K562 (cell line): Measurements from ENCODE around the genes C12orf56 and IL26.

- RAMPAGE, long total RNA: no peak
- RRBS: no CpG with 5 or more reads among the region's 27 CpGs
PRO-cap:
- standard: bidirectional peak, plus-strand start at chr12:64221878, minus-strand start at chr12:64221815
- CoPRO, capped RNA only, 2 experiments: peak in 2 of 2 experiments; most common plus-strand start chr12:64221878 (in 2); most common minus-strand start chr12:64221778 (in 1)
- CoPRO, capped and uncapped RNA, 2 experiments: peak in 1 of 2 experiments; most common plus-strand start chr12:64221878 (in 1); most common minus-strand start chr12:64221687 (in 1)
- CoPRO, uncapped RNA only, 2 experiments: peak in 1 of 2 experiments; most common plus-strand start chr12:64221830 (in 1); most common minus-strand start chr12:64221624 (in 1)
CAGE:
- cytosol, long polyA plus RNA: no peak
- long polyA plus RNA: no peak
- nucleolus, long total RNA: no peak
- nucleus, long polyA plus RNA: no peak
These were observed 487 bp downstream of the KICS2 start for GRCh38 chr12:64221497-64222121.

DNA sequence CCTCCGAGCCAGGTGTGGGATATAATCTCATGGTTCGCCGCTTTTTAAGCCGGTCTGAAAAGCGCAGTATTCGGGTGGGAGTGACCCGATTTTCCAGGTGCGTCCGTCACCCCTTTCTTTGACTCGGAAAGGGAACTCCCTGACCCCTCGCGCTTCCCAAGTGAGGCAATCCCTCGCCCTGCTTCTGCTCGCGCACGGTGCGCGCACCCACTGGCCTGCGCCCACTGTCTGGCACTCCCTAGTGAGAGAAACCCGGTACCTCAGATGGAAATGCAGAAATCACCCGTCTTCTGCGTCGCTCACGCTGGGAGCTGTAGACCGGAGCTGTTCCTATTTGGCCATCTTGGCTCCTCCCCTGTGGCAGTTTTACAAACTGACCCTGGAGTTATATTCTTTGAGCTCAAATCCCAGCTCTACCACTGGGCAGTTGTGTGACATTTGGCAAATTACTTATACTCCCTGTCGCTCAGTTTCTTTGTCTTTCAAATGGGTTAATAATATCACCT, 71.0 kb upstream of the KICS2 start:
- RAMPAGE, long total RNA: no peak
- RRBS: no CpG with 5 or more reads among the region's 26 CpGs
PRO-cap:
- standard: unidirectional peak, minus-strand start at position 368 of the sequence
- CoPRO, capped RNA only, 2 experiments: no peak in any of the 2 experiments
- CoPRO, capped and uncapped RNA, 2 experiments: no peak in any of the 2 experiments
- CoPRO, uncapped RNA only, 2 experiments: no peak in any of the 2 experiments
CAGE:
- cytosol, long polyA plus RNA: no peak
- long polyA plus RNA: no peak
- nucleolus, long total RNA: no peak
- nucleus, long polyA plus RNA: no peak

DNA sequence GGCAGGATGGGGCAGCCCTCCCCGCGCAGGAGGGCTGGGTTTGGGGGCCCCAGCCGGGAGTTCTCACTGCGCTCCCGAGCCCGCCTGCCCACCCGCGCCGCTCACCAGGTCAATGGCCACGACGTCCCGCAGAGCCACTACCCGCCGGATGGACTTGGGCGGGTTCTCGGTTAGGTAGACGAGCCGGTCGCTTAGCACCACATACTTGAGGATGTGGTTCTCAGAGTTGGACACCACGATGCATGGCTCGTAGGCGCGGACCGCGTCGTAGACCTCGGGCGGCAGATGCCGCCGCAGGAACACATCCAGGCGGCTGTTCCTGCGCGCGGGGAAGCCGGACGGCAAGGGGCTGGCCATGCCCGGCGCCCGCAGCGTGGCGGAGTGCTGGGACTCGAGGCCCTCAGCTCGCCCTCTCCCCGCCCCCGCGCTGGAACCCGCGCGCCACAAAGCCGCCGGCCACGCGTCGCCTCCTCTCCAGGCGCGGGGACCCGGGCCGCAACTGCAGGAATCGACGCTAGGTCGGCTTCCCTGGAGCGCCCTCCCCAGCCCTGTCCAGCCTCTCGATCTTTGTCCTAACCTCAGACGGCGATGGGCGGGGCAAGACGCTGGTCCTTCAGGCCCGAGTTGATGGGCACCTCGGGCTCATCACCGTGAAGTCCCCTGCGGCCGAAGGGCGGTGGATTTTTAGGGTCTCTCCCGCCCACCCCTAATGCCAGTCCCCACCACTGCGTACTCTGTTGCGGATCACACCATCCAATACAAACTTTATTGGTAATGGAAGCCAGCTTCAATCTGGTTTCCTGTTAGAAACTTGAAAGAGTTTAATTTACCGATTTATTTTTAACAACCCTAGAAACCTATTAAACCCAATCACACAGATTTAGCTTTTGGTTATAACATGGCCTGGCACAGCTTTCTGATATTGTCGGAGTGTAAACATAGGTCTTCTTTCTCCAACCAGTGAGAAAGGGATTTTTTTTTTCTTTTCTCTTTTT, at the start of gene C12orf56:
Gene C12orf56, minus strand, starts transcription at position 550 of the 995 bp plus-strand sequence.
- RAMPAGE, long total RNA: no peak
- RRBS: 51% methylated on average over 25 of the region's 78 CpGs
PRO-cap:
- standard: no peak
- CoPRO, capped RNA only, 2 experiments: no peak in any of the 2 experiments
- CoPRO, capped and uncapped RNA, 2 experiments: no peak in any of the 2 experiments
- CoPRO, uncapped RNA only, 2 experiments: no peak in any of the 2 experiments
CAGE:
- cytosol, long polyA plus RNA: no peak
- long polyA plus RNA: no peak
- nucleolus, long total RNA: no peak
- nucleus, long polyA plus RNA: no peak

GRCh38 chr12:64447687-64448624, 4.0 kb upstream of the TBK1 start:
- RAMPAGE, long total RNA: no peak
- RRBS: no CpG with 5 or more reads among the region's 9 CpGs
PRO-cap:
- standard: no peak
- CoPRO, capped RNA only, 2 experiments: no peak in any of the 2 experiments
- CoPRO, capped and uncapped RNA, 2 experiments: no peak in any of the 2 experiments
- CoPRO, uncapped RNA only, 2 experiments: peak in 2 of 2 experiments; most common plus-strand start chr12:64447910 (in 1); most common minus-strand start chr12:64447766 (in 1)
CAGE:
- cytosol, long polyA plus RNA: no peak
- long polyA plus RNA: no peak
- nucleolus, long total RNA: no peak
- nucleus, long polyA plus RNA: start-site peak on the plus strand at chr12:64448186-64448528, 181 and 129 reads in 2 replicates

- RAMPAGE, long total RNA: no peak
- RRBS: no CpG with 5 or more reads among the region's 7 CpGs
PRO-cap:
- standard: no peak
- CoPRO, capped RNA only, 2 experiments: no peak in any of the 2 experiments
- CoPRO, capped and uncapped RNA, 2 experiments: no peak in any of the 2 experiments
- CoPRO, uncapped RNA only, 2 experiments: no peak in any of the 2 experiments
CAGE:
- cytosol, long polyA plus RNA: no peak
- long polyA plus RNA: no peak
- nucleolus, long total RNA: no peak
- nucleus, long polyA plus RNA: no peak
These were observed 17.1 kb downstream of the TBK1 start for GRCh38 chr12:64468906-64469564.

- RAMPAGE, long total RNA: no peak
- RRBS: no CpG with 5 or more reads among the region's 6 CpGs
PRO-cap:
- standard: no peak
- CoPRO, capped RNA only, 2 experiments: no peak in any of the 2 experiments
- CoPRO, capped and uncapped RNA, 2 experiments: no peak in any of the 2 experiments
- CoPRO, uncapped RNA only, 2 experiments: no peak in any of the 2 experiments
CAGE:
- cytosol, long polyA plus RNA: no peak
- long polyA plus RNA: no peak
- nucleolus, long total RNA: no peak
- nucleus, long polyA plus RNA: no peak
These were observed 20.3 kb downstream of the RASSF3 start for GRCh38 chr12:64630135-64631479.

GRCh38 chr12:64650897-64651294, 40.6 kb downstream of the RASSF3 start:
- RAMPAGE, long total RNA: no peak
- RRBS: no CpG with 5 or more reads among the region's 3 CpGs
PRO-cap:
- standard: no peak
- CoPRO, capped RNA only, 2 experiments: no peak in any of the 2 experiments
- CoPRO, capped and uncapped RNA, 2 experiments: no peak in any of the 2 experiments
- CoPRO, uncapped RNA only, 2 experiments: no peak in any of the 2 experiments
CAGE:
- cytosol, long polyA plus RNA: no peak
- long polyA plus RNA: no peak
- nucleolus, long total RNA: no peak
- nucleus, long polyA plus RNA: no peak

GRCh38 chr12:64779447-64779646, 20.1 kb upstream of the GNS start:
- RAMPAGE, long total RNA: no peak
- RRBS: no CpG with 5 or more reads among the region's 3 CpGs
PRO-cap:
- standard: no peak
- CoPRO, capped RNA only, 2 experiments: no peak in any of the 2 experiments
- CoPRO, capped and uncapped RNA, 2 experiments: no peak in any of the 2 experiments
- CoPRO, uncapped RNA only, 2 experiments: no peak in any of the 2 experiments
CAGE:
- cytosol, long polyA plus RNA: no peak
- long polyA plus RNA: no peak
- nucleolus, long total RNA: no peak
- nucleus, long polyA plus RNA: no peak

- RAMPAGE, long total RNA: no peak
- RRBS: no CpG with 5 or more reads among the region's 6 CpGs
PRO-cap:
- standard: no peak
- CoPRO, capped RNA only, 2 experiments: no peak in any of the 2 experiments
- CoPRO, capped and uncapped RNA, 2 experiments: no peak in any of the 2 experiments
- CoPRO, uncapped RNA only, 2 experiments: no peak in any of the 2 experiments
CAGE:
- cytosol, long polyA plus RNA: no peak
- long polyA plus RNA: no peak
- nucleolus, long total RNA: no peak
- nucleus, long polyA plus RNA: no peak
These were observed 22.6 kb upstream of the GNS start for GRCh38 chr12:64781819-64782186.

DNA sequence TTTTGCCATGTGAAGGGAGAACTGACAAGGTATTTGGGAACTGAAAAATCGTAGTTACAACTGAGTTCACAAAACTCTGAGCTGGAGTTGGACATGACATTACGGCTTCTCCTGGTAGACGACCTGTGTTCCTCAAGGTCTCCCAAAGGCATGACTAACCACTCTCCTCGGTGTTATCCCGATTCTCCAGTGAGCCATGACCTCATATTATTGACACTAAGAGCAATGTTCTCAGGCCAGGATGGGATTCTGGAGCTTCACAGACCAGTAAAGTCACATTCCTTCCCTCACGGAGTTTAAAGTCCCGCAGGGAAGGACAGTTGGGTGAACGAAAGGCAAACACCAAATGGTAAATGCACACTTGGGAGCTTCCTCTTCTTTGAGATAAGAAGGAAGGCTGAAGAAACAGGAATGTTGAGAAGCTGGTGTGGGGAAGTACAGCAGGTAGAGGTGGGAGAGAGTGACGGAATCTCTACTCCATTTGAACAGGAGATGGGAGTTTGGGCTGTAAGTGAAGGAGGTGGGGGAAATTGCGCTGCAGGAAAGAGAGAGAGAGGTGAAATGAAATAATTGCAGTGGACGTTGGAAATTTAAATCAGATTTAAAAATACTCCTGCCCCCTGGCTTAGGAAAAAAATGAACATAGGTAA, 65.5 kb downstream of the TBC1D30 start:
- RAMPAGE, long total RNA: no peak
- RRBS: no CpG with 5 or more reads among the region's 11 CpGs
PRO-cap:
- standard: no peak
- CoPRO, capped RNA only, 2 experiments: no peak in any of the 2 experiments
- CoPRO, capped and uncapped RNA, 2 experiments: no peak in any of the 2 experiments
- CoPRO, uncapped RNA only, 2 experiments: no peak in any of the 2 experiments
CAGE:
- cytosol, long polyA plus RNA: no peak
- long polyA plus RNA: no peak
- nucleolus, long total RNA: no peak
- nucleus, long polyA plus RNA: no peak

DNA sequence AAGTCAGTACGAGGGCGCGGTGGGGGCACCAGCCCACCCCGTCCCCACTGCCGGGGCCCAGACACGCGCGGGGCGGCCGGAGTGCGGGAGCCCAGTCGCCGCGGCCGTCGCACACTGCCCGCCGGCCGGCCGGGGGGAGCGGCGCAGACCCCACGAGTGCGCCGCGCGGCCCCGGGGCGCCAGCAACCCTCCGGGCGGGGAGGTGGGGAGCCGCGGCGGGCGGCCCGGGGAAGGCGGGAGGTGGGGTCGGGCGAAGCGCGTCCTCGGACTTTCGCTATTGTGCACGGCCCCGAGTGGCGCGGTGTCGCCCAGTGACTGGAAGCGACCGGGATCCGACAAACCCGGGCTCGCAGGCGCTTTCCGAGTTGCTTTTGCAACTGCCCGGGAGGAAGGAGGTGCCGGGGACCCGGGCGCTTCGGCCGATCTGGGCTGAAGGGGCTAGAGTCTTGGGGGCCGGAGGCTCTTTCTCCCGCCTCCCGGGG, 1.1 kb downstream of the HMGA2 start:
- RAMPAGE, long total RNA: no peak
- RRBS: 63% methylated on average over 27 of the region's 64 CpGs
PRO-cap:
- standard: no peak
- CoPRO, capped RNA only, 2 experiments: no peak in any of the 2 experiments
- CoPRO, capped and uncapped RNA, 2 experiments: no peak in any of the 2 experiments
- CoPRO, uncapped RNA only, 2 experiments: no peak in any of the 2 experiments
CAGE:
- cytosol, long polyA plus RNA: no peak
- long polyA plus RNA: no peak
- nucleolus, long total RNA: no peak
- nucleus, long polyA plus RNA: no peak

GRCh38 chr12:67023523-67024470, 245.4 kb upstream of the CAND1 start:
- RAMPAGE, long total RNA: no peak
- RRBS: no CpG with 5 or more reads among the region's 7 CpGs
PRO-cap:
- standard: no peak
- CoPRO, capped RNA only, 2 experiments: no peak in any of the 2 experiments
- CoPRO, capped and uncapped RNA, 2 experiments: no peak in any of the 2 experiments
- CoPRO, uncapped RNA only, 2 experiments: no peak in any of the 2 experiments
CAGE:
- cytosol, long polyA plus RNA: no peak
- long polyA plus RNA: no peak
- nucleolus, long total RNA: no peak
- nucleus, long polyA plus RNA: no peak

- RAMPAGE, long total RNA: no peak
- RRBS: no CpG with 5 or more reads among the region's 5 CpGs
PRO-cap:
- standard: no peak
- CoPRO, capped RNA only, 2 experiments: no peak in any of the 2 experiments
- CoPRO, capped and uncapped RNA, 2 experiments: no peak in any of the 2 experiments
- CoPRO, uncapped RNA only, 2 experiments: no peak in any of the 2 experiments
CAGE:
- cytosol, long polyA plus RNA: no peak
- long polyA plus RNA: no peak
- nucleolus, long total RNA: no peak
- nucleus, long polyA plus RNA: no peak
These were observed 85.3 kb downstream of the CAND1 start for GRCh38 chr12:67354476-67354779.

DNA sequence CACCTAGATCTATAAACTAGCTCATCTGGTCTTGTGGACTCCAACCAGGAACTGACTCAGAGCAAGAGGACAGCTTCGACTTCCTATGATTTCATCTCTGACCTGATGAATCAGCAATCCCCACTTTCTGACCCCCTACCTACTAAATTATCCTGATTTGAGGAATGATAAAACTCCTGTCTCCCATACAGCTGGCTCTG, 117.8 kb downstream of the DYRK2 start:
- RAMPAGE, long total RNA: no peak
- RRBS: no CpG with 5 or more reads among the region's 1 CpG
PRO-cap:
- standard: no peak
- CoPRO, capped RNA only, 2 experiments: no peak in any of the 2 experiments
- CoPRO, capped and uncapped RNA, 2 experiments: no peak in any of the 2 experiments
- CoPRO, uncapped RNA only, 2 experiments: no peak in any of the 2 experiments
CAGE:
- cytosol, long polyA plus RNA: no peak
- long polyA plus RNA: no peak
- nucleolus, long total RNA: no peak
- nucleus, long polyA plus RNA: no peak

DNA sequence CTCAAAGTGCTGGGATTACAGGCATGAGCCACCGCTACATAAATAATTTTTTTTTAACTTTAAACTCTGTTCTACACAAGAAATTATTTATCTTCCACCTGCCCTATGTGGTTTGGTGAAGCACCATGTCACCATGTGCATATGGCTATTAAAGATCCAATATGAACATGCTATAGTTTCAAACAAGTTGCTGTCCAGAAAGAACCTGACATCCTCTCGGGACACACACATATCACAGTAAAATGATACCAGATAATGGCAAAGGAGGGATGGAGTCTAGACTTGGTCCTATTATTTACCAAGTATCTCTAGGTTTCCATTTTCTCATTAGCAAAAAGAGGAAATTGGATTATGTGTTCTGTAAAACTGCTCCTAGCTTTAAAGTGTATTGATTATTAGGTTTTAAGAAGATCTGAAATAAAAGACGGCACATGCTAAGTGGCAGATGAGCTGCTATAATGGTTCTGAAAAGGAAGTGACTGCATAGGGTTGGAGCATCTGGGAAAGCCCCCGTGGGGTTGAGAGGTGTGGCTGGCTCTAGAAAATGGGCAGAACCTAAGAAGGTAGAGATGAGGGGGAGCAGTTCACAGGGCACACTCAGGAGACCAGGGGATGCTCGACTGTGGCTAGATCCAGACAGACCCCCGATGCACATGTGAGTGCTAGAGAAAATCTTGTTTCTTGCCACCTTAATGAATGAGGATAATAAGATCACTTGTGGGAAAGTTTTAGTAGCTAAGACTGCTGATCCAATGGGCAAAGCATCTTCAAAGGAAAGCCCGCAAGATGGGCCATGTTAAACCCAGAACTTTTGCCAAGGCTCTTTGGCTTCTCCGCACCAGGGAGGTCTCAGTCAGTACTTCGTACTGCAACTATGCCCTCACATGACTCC, 168.4 kb downstream of the IFNG start:
- RAMPAGE, long total RNA: no peak
- RRBS: no CpG with 5 or more reads among the region's 9 CpGs
PRO-cap:
- standard: no peak
- CoPRO, capped RNA only, 2 experiments: no peak in any of the 2 experiments
- CoPRO, capped and uncapped RNA, 2 experiments: no peak in any of the 2 experiments
- CoPRO, uncapped RNA only, 2 experiments: no peak in any of the 2 experiments
CAGE:
- cytosol, long polyA plus RNA: no peak
- long polyA plus RNA: no peak
- nucleolus, long total RNA: no peak
- nucleus, long polyA plus RNA: no peak

DNA sequence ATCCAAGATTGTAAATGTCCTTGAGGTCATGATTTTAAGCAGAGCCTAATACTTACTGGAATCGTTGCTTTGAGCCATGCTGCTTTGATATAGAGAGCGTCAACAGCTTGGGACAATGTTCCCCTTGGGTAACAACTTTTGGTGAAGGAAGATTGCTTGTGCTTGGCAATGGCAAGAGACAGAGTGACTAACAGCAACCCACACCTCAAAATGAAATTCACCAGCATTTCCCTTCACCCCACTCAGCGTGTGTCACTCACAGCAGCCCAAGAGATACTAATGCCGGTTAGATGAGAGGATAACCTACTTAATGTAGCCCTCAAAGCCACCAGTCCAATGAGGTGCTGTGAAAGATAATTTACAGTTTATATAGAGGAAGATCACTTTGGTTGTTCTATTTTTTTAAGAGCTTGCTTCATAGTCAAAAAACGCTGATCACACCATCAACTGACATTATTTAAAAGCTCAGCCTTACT, at the start of gene IL26:
Gene IL26, minus strand, starts transcription at position 281 of the 476 bp plus-strand sequence.
- RAMPAGE, long total RNA: no peak
- RRBS: no CpG with 5 or more reads among the region's 5 CpGs
PRO-cap:
- standard: no peak
- CoPRO, capped RNA only, 2 experiments: no peak in any of the 2 experiments
- CoPRO, capped and uncapped RNA, 2 experiments: no peak in any of the 2 experiments
- CoPRO, uncapped RNA only, 2 experiments: no peak in any of the 2 experiments
CAGE:
- cytosol, long polyA plus RNA: no peak
- long polyA plus RNA: no peak
- nucleolus, long total RNA: no peak
- nucleus, long polyA plus RNA: no peak

DNA sequence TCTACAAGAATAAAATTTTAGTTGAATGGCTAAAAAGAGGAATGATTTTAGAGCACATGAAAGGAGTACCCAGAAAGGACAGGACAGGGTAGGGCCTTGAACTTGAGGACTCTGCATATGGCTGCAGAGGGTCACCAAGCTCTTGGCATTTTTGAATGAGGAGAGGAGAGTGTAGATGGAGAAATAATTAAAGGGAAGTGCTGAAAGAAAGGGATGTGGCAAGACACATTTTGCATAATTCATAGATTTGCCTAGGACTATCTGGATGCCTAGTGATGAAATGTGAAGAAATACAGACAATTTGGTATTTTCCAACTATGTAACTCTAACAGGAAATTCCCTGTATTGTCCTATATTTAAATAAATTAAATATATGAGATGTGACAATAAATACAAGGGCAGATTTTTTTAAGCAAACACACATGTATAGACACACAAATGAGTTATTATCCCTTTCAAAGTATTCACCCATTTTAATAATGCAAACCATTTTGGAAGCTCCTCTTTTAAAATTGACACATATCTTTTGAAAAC, 27.6 kb upstream of the MDM1 start:
- RAMPAGE, long total RNA: no peak
PRO-cap:
- standard: no peak
- CoPRO, capped RNA only, 2 experiments: no peak in any of the 2 experiments
- CoPRO, capped and uncapped RNA, 2 experiments: no peak in any of the 2 experiments
- CoPRO, uncapped RNA only, 2 experiments: no peak in any of the 2 experiments
CAGE:
- cytosol, long polyA plus RNA: no peak
- long polyA plus RNA: no peak
- nucleolus, long total RNA: no peak
- nucleus, long polyA plus RNA: no peak

DNA sequence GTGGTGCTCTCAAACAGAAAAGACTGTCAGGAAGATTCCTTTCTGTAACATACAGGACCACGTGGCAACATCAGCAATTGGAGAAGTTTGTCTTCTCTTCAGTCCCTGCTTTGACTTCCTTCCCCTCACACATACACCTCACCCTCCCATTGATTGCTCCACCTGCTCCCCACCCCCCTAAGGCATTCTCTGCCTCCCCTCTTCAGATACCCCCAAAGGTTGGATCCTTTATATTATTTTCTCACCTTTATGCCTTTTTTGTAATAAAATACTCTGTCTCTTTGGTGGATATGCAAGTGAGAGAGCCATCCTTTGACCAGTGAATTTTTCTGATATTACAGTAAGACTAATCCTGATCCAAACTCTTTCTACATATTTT, 36.3 kb upstream of the MDM1 start:
- RAMPAGE, long total RNA: no peak
- RRBS: no CpG with 5 or more reads among the region's 1 CpG
PRO-cap:
- standard: no peak
- CoPRO, capped RNA only, 2 experiments: no peak in any of the 2 experiments
- CoPRO, capped and uncapped RNA, 2 experiments: no peak in any of the 2 experiments
- CoPRO, uncapped RNA only, 2 experiments: no peak in any of the 2 experiments
CAGE:
- cytosol, long polyA plus RNA: no peak
- long polyA plus RNA: no peak
- nucleolus, long total RNA: no peak
- nucleus, long polyA plus RNA: no peak